ENCODE results near the genes STRN, PRKD3 and QPCT.

DNA sequence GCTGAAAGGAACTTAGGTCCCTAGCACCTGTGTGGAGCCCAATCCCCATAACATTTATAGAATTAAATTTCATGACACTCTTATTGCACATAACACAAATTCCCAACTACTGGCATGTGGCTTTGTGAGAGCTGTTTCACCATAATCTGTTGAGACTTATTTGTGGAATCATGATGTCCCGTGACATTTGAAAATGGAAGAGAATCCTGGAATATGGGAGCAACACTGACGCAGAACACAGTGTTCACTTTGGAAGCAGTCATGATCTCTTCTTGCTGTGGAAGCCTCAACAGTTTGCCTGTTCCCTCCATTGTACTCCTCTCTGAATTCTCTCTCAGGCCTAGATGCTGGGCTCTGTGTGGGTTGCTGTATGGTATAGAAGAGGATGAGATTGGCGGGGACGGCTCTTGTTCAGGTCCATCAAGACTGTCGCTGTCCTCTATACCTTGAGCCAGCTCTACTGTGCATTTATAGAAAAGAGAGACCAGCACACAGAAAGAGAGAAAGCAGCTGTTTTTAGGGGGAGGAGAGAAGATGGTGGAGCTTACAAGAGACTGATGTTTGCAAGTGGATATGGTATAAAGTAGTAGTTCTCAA is 73.6 kb downstream of the CRIM1 start:
- PRO-cap: no peak
- RAMPAGE, long total RNA, 4 experiments: no peak in any of the 4 experiments

DNA sequence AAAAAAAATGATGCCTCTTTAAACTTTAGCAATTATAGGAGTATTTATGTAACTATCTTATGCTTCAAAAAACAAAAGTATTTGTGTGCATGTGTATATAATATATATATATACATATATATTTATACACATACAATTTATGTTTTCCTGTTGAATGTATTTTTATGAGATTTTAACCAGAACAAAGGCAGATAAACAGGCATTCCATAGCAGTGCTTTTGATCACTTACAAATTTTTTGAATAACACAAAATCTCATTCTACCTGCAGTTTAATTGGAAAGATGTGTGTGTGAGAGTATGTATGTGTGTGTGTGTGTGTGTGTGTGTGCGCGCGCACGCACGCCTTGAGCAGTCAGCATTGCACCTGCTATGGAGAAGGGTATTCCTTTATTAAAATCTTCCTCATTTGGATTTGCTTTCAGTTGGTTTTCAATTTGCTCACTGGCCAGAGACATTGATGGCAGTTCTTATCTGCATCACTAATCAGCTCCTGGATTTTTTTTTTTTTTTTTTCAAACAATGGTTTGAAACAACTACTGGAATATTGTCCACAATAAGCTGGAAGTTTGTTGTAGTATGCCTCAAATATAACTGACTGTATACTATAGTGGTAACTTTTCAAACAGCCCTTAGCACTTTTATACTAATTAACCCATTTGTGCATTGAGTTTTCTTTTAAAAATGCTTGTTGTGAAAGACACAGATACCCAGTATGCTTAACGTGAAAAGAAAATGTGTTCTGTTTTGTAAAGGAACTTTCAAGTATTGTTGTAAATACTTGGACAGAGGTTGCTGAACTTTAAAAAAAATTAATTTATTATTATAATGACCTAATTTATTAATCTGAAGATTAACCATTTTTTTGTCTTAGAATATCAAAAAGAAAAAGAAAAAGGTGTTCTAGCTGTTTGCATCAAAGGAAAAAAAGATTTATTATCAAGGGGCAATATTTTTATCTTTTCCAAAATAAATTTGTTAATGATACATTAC is 47.9 kb downstream of the FEZ2 start:
- PRO-cap: no peak
- RAMPAGE, long total RNA, 4 experiments: no peak in any of the 4 experiments

DNA sequence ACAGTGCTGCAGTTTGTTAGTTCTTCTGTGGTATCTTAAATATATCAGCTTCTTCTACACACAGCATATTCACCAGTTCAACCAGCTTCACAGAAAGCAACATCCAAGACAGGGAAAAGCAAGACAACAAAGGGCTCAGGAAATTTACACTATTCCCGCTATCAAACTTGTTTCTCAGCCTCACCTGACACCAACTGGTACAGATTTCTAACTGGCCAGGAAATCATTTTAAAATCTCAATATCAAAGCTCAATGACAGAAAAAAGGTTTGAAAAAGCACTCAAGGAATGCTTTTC is 28.4 kb downstream of the FEZ2 start:
- PRO-cap: no peak
- RAMPAGE, long total RNA, 4 experiments: no peak in any of the 4 experiments

DNA sequence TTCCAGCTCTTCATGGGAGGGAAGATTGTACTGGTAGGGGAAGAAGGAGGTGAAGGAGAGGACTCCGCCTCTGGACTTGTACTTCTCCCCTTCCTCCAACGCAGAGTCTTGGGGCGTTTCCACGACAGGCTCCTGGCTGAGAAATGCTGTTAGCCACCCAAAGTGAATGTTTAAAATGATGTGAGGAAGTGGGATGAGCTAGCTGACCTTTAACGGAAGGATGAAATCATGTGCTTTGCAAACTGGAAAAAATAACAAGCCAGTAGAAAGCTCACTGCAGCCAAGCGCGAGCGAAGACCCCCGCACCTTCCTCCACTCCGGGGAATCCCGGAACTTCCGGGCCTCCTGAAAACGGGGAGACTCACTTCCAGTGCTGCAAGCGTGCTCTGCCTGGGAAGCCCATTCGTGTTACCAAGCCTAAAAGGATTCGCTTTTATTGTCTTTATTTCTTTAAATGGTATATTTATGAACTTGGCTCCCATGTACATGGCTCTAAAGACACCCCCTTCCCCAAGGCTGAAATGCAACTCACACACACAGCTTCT is 85.8 kb downstream of the VIT start:
- PRO-cap: no peak
- RAMPAGE, long total RNA, 4 experiments: no peak in any of the 4 experiments

DNA sequence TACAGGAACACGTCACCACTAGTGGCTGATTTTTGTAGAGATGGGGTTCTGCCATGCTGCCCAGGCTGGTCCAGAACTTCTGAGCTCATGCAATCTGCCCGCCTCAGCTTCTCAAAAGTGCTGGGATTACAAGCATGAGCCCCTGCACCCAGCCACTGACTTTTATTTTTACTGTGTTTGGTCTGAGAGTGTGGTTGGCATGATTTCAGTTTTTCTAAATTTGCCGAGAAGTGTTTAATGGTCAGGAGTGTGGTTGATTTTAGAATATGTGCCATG is 100.2 kb downstream of the STRN start:
- PRO-cap: no peak
- RAMPAGE, long total RNA, 4 experiments: no peak in any of the 4 experiments

- PRO-cap: no peak
- RAMPAGE, long total RNA, 4 experiments: no peak in any of the 4 experiments
These were observed 76.5 kb downstream of the STRN start for GRCh38 chr2:36889768-36890203.

- PRO-cap: no peak
- RAMPAGE, long total RNA, 4 experiments: no peak in any of the 4 experiments
These were observed at the start of gene STRN for GRCh38 chr2:36965585-36966750. Gene STRN (minus strand): TSS chr2:36966536.

DNA sequence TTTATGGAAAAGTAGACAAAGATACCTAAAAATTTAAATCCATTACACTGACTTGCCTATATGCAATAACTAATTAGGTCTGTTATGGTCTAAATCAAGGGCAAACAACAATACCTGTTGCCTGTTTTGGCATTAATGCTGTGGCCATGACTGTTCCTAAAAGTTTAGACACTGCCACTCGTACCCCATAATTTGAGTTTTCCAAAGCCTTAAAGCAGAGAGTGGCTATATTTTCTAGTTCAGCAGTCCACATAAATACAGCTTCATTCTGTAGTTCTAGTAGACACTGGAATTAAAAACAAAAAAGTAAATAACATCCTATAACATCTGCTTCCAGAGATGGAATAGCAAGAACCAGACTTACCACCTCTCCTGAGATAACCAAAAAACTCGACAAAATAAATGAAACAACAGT is 12.2 kb downstream of the HEATR5B start:
- PRO-cap: no peak
- RAMPAGE, long total RNA, 4 experiments: no peak in any of the 4 experiments

DNA sequence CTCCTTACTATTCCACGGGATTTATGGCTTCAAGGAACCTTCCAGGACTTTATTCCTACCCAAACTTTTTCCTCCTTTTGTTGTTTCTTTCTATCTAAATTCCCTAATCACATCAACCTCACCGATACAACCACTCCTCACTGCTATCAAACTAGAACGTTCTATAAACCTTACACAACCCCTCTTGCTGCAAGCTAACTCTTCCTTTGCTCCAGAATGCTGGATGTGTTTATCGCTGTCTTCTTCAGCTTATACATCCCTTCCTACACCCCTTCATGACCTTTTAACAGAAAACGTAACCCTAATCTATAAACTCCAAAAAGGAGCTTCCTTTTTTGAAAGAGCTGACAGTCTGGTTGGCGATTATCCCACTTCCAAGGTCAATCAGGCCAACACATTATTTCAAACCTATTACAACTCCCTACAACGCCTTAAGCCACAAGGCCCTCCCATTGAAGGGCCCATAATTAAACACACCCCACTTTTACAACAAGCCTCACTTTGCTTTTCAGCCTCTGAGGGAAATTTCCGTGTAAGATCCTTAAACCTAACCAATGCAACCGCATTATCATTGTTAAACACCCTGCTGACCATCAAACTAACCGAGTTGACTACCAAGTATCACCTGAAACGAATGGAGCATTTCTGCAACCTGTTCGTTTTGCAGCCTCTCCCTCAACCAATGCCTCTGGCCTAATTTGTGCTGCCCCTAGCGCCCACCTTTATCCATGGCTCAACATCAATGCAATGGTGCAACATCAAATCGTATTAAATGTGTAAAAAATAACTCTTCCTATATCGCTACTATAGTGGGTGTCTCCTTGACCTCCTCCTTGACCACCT is 22.7 kb downstream of the EIF2AK2 start:
- PRO-cap: no peak
- RAMPAGE, long total RNA, 4 experiments: no peak in any of the 4 experiments

DNA sequence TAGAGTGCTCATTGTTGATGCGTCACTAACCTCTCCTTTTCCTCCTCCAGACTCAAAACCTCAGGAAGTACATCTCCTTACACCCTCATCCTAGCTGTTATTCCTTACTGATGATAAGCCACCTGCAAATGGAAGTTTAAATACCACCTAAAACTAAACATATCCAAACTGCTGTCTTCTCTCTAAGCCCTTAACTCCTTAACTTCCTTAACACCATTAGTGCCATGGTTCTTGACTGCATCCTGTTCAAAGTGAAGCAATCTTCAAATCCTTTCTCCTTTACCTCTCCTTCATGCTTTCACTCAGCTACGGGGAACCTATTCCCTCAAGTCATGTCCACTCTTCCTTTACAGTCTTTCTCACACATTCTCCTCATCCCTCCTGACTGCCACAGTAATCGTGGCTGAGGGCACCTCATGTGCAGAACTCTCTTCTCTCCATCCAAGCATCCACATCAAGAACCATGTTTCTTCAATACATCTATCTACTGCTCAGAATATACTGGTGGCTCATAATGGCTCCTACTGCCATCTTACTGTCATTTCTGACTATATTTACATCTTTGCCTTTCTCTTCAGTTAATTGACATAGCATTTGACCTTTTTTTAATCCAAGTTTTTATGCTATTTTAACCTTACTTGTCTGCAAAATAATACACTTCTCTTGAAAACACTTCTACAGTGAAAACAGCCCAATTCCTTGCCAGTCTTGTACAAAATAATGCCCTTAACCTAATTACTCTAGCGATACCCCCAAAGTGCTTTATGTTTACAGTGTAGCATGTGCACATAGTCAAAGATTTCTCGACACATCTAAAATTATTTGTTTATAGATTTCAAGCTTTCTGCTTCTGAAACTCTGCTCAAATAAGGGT is 20.5 kb downstream of the EIF2AK2 start:
- PRO-cap: no peak
- RAMPAGE, long total RNA, 4 experiments: no peak in any of the 4 experiments

- PRO-cap: no peak
- RAMPAGE, long total RNA, 4 experiments: no peak in any of the 4 experiments
These were observed 9.7 kb downstream of the CEBPZOS start for GRCh38 chr2:37206011-37206319.

DNA sequence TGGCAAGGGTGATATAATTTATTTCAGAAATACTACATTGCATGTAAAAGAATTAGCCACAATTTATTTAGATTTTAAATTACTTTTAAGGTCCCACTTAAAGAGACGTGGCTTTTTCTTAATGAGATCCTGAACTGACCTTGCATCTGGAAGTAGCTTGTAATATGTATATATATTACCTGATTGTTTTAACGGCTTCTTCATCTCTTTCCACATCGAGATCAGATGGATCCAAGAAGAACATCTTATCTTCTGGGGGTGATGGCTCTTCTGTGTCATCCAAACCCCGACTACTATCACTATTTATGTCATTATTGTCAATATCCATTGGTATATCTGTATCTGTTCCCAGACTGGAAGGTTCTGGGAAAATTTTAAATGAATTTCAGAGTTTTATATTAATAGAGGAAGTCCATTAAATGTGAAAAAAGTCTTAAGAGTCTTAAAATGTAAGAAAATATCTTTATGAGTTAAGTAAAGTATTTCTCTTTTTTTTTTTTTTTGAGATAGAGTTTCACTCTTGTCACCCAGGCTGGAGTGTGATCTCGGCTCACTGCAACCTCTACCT is 45.0 kb downstream of the PRKD3 start:
- PRO-cap: no peak
- RAMPAGE, long total RNA, 4 experiments: no peak in any of the 4 experiments

DNA sequence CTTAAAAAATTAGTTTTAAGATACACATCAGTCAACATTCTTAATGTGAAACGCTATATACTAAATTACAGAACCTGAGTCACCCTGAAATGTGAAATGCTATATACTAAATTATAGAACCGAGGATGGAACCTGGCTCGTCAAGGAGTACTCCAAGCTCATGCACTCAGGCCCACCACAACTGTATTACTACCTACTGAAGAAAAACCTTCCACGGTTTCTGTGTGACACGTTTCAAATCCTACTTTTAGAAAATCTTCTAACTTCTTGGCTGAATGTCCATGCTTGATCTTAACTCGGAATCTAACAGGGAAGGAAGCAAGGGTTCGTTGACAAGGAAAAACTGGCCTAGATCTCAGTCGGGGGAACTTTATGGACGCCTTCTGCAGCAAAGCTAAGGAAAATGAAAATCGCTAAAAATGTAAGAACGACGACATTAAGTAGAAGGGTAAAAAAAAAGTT is 1.4 kb downstream of the PRKD3 start:
- PRO-cap: no peak
- RAMPAGE, long total RNA, 4 experiments: no peak in any of the 4 experiments

GRCh38 chr2:37324191-37324840 is at the start of gene PRKD3:
Gene PRKD3 (minus strand): TSS chr2:37324833.
- PRO-cap: bidirectional peak, plus-strand start at chr2:37324909, minus-strand start at chr2:37324785
- RAMPAGE, long total RNA, 4 experiments: start-site peak on the minus strand in 4 of 4 experiments, at chr2:37324726-37324810 at its widest, 34 to 501 reads per replicate

DNA sequence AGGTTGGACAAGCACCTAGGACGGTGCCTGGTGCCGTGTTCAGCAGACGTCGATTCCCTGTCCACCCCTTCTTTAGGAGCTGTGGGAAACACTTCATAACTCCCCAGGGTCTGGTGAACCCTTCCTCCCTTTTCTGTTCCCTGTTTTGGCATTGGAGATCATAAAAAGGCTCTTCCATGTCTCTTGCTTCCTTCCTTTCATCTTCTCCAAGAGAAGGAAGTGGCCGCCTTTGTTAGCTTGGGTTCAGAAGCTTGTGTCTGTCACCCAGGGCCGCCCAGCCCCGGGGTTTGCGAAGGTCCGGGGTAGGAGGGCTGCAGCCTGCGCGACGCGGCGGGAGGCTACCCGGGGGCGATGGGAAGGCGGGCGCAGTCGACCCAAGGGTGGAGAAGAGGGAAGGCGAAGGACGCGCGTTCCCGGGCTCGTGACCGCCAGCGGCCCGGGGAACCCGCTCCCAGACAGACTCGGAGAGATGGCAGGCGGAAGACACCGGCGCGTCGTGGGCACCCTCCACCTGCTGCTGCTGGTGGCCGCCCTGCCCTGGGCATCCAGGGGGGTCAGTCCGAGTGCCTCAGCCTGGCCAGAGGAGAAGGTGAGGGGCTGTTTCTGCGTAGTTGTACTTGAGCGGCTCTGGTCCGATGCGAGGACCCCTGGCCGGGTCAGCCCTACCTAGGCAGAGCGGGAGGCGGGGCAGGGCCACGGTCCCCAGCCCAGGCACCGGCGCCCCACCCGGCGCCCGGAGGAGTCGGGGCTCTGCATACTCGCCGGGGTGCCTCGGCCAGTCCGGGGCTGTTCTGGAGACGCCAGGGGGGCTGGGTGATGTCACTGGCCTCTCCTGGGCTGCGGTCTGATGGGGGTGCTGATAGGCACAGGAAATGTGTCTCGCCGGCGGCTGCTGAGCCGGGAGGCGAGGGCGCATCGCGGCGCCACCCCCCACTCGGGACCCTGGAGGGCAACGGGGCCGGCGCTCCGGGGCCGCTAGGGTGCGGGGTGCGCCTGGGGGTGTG is at the start of gene QPCT:
QPCT (plus strand) TSS at position 368 of the 1,004 bp plus-strand sequence.
- PRO-cap: no peak
- RAMPAGE, long total RNA, 4 experiments: start-site peak on the plus strand in 4 of 4 experiments, centred at positions 437 to 456 of the sequence, 30 to 126 reads per replicate

- PRO-cap: no peak
- RAMPAGE, long total RNA, 4 experiments: no peak in any of the 4 experiments
These were observed 81.0 kb downstream of the QPCT start for GRCh38 chr2:37425351-37425914.

- PRO-cap: no peak
- RAMPAGE, long total RNA, 4 experiments: no peak in any of the 4 experiments
These were observed 110.6 kb downstream of the QPCT start for GRCh38 chr2:37454832-37455555.

GRCh38 chr2:37569233-37569535 is 102.3 kb downstream of the CDC42EP3 start:
- PRO-cap: no peak
- RAMPAGE, long total RNA, 4 experiments: no peak in any of the 4 experiments

DNA sequence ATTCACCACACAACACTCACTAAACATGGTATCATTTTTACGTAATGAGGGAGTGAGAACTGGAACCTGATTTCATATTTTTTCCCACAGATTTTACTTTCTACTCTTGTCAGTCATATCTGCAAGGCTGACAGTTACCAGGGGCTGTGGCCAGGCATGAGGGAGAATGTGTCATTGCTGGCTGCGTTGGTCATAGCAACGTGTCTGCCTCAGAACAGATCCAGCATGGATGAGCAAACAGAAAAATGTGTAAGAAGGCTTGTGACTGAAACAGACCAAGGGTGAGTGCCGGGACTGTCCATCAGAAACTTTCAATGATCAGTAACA is 100.6 kb downstream of the CDC42EP3 start:
- PRO-cap: no peak
- RAMPAGE, long total RNA, 4 experiments: no peak in any of the 4 experiments

- PRO-cap: no peak
- RAMPAGE, long total RNA, 4 experiments: no peak in any of the 4 experiments
These were observed 16.9 kb downstream of the CDC42EP3 start for GRCh38 chr2:37654475-37654912.

Measured in omental fat pad (tissue), 4 donors.